Epithelial cell of esophagus (primary cell): ENCODE measurements around a stretch of chr9.

- RRBS: no CpG with 5 or more reads among the region's 13 CpGs
Observed at GRCh38 chr9:128793270-128794292, 6.5 kb downstream of the TBC1D13 start.

- RRBS: no CpG with 5 or more reads among the region's 26 CpGs
Observed at GRCh38 chr9:128892119-128893147, 10.5 kb downstream of the LRRC8A start.

DNA sequence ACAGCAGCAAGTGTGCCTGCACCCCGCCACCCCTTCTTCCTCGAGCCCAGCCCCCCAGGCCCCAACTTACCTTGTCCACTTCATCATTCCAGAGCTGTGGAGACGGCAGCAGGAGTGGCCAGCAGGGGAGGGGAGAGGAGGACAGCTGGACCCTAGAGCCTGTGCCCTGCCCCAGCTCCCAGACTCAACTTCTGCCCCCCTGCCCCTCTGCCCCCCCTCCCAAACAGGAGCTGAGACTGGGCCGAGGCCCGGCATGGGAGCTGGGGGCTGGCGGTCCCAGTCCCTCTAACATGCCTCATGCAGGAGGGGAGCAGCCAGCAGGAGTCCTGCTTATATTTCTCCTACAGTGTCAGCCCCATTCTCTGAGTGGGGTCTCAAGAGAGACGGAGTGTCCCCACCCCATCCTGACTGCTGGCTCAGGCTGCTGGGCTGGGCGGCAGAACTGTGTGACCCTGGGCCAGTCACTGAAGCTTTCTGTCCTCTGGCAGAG is 17.5 kb downstream of the SH3GLB2 start:
- RRBS: no CpG with 5 or more reads among the region's 8 CpGs

DNA sequence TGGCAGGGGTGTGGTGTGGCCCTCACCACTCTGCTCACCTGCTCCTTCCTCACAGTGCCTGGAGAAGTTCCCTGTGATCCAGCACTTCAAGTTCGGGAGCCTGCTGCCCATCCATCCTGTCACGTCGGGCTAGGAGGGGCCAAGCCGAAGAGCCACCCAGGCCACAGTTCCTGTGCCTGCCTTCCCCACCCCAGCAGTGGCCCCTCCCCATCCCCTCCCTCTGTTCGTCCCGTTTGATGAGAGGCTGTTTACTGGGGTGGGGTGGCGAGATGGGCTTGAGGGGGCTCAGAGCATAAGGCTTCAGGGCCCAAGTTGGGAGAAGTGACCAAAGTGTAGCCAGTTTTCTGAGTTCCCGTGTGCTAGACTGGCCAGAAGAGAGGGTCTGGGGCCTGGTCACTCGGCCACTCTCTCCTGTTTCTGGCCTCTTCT is 30.7 kb downstream of the IER5L start:
- RRBS: no CpG with 5 or more reads among the region's 9 CpGs

DNA sequence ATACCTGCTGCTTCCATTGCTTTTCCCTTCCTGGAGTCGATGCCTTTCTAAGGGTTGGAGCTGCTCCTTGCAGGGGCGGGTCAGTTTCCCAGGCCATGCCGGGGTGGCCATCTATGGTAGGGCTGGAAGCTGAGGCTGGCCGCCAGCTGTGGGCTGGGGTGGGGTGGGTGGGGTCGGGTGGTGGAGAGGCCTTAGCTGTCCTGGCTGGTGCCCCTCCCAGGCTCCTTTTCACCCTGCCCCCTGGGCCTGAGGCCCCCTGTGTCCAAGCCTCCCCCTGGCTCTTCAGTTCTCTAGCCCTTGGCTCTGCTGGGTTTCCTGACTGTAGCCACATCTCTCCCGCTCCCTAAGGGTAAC is 30.3 kb downstream of the IER5L start:
- RRBS: no CpG with 5 or more reads among the region's 6 CpGs

DNA sequence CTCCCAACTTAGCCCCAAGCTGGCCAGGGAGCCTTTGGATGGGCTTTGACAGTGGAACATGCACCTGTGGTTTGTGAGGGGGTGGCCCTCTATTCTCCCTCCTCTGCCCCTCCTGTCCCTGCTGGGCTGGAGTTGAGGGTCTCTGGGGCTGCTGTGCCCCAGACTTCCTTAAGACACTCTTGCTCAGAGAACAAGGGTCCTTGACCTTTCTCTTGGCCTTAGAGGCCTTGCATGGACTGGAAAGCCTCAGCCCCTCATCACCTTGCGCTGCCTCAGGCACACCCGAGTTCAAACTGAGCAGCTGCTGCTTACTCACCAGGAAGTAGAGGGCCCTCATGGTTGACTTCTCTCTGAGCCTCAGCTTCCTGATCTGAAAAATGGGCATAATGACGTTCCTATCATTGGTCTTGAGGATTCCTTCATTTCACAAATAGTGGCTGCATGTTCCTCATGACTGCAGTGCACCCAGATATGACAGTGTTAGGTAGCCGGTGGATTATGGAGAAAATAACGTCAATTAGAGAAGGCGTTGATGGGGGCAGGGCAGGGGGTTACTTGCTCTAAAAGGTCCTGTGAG is 28.7 kb downstream of the IER5L start:
- RRBS: no CpG with 5 or more reads among the region's 6 CpGs

DNA sequence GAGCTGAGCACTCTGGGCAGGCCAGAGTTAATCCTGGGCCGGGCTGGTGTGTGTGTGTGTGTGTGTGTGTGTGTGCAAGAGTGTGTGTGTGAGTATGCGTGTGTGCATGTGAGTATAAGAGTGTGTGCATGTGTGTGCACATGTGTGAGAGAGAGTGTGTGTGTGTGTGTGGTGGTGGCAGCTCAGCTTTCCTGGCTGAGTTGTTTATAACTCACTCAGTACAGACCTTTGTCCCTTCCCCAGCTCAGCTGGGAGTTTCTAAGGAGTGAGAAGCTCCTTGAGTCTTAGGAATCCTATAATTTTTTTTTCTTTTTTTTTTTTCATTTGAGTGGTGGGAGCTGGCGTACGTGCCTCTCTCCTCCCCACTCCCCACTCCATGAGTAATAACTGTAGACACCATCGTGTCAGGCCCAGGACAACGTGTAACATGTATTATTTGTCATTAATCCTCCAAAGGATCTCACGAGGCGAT is 5.9 kb upstream of the IER5L start:
- RRBS: 23% methylated on average over 1 of the region's 8 CpGs

DNA sequence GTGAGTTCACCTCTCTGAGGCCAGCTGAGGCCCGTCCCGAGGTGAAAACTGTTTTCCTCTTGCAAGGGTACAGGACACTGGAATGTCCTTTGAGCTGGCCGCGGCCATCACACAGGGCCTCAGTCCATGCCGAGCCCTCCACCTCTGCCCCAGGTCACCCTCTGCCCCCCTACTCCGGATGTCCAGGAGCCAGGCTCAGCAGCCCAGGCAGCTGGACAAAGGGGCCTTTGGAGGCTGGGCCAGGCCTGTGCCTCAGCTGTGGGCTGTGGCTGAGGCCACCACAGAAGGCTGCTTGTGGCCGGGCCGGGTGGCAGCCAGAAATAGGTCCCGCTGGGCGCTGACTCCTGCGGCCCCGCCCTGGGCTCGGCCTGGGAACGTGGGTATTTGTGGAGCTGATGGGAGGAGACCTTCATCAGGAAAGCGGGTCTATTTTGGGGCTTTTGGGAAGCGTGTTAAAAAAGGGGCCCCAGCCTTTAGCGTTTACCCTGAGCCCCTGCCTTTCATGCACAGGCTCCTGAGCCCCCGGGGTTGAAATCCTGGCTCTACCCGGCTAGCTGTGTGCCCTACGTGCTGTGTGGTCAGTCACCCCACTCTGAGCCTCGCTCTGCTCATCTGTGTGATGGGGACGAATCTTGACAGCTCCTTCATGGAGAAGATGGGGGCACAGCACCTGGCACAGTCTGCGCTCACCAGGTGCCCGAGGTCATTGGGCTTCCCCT is 75.1 kb upstream of the IER5L start:
- RRBS: no CpG with 5 or more reads among the region's 24 CpGs

DNA sequence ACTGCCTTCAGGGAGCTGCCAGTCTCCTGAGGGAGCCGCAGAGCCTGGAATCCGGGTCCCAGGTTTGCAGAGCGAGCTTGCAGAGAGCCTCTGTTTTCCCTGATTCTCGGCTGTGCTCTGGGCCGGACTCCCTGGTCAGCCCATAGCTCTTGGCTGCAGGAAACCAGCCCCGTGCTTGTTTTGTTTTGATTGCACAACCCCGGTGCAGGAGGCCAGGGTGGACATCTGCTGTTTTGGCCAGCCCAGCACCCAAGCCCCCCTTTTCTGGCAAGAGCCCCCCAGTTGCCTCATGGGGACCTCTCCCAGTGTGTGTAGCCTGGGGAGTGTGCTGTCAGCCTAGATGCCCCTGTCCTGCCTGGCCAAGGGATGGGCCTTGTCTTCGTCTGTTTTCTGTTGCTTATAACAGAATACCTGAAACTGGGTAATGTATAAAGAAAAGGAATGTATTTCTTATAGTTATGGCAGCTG is 137.6 kb upstream of the IER5L start:
- RRBS: 80% methylated on average over 6 of the region's 8 CpGs

GRCh38 chr9:129382939-129383493 is 205.0 kb upstream of the IER5L start:
- RRBS: 2% methylated on average over 12 of the region's 21 CpGs

- RRBS: no CpG with 5 or more reads among the region's 8 CpGs
Observed at GRCh38 chr9:129412460-129412910, 208.4 kb downstream of the C9orf50 start.

DNA sequence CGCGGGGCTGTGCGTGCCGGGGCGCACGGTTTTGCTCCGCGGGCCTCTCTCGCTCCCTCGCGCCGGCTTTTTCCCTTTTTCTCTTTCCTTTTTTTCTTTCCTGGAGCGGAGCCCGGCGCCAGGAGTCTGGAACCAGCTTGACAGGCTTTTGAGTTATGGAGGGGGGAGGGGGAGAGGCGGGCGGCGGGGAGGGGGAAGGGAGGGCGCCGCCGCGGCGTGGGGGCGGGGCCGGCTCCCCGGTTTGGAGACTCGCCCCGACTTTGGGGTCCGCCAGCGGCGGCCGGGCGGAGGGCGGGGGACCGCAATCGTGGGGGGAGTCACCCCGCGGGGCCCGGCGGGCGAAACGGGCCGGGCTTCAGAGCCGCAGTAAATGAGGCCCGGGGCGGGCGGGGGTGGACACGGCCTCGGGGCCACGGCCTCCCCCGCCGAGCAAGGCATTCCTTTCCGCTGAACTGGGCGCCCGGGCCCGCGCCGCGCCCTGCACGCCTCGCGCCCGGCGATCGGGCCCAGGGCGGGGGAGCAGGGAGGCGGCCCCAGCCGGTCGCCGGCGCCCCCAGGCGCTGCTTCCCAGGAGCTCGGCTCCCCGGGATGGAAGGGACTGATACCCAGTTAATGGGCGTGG is 138.3 kb downstream of the C9orf50 start:
- RRBS: 2% methylated on average over 41 of the region's 75 CpGs

DNA sequence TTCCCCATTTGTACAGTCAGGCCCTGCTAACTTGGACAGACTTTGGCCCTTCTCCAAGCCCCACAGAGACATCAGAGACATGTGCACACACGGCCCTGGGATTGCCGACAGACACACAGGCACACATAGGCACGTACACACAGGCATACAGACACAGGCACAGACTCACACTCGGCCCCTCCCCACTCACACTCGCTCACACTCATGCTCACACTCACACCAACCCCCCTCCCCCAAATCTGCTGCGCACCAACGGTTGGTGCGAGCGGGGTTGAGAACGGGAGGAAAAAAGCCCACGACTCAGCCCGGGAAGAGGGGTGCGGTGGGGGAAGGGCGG is 133.0 kb downstream of the C9orf50 start:
- RRBS: 3% methylated on average over 3 of the region's 14 CpGs

DNA sequence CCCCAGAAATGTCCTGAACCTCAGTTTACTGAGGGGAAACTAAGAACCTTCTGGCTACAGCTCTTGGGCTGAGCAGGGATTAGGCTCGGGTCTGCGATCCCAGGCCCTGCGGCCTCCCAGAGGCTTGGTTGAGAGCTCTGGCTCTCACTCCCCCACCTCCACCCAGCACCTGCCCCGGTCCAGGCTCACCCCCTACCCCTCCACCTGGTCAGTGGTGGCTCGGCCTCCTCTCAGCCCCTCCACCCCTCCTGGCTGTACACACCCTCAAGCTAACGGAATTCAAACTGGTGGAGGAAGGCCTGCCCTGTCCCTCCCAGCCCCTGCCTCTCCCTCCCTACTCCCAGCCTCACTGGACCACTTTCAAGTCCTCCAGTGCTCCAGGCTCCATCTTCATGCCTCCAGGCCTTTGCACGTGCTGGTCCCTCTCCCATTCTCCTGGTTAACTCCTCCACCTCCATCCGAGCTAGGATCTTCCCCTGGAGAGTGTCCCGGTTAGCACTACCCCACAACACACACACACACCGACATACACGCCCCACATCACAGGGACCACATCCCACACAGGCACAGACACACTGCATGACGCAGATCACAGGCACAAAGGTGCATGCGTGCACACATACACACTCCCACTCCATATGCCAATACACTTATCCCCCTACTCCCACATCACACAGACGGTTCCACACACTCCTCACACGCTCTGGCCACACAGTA is 130.9 kb downstream of the C9orf50 start:
- RRBS: no CpG with 5 or more reads among the region's 15 CpGs

GRCh38 chr9:129504806-129505832 is 115.8 kb downstream of the C9orf50 start:
- RRBS: no CpG with 5 or more reads among the region's 29 CpGs

- RRBS: no CpG with 5 or more reads among the region's 13 CpGs
Observed at GRCh38 chr9:129567808-129568326, 53.0 kb downstream of the C9orf50 start.

- RRBS: no CpG with 5 or more reads among the region's 7 CpGs
Observed at GRCh38 chr9:129586708-129587110, 34.2 kb downstream of the C9orf50 start.

DNA sequence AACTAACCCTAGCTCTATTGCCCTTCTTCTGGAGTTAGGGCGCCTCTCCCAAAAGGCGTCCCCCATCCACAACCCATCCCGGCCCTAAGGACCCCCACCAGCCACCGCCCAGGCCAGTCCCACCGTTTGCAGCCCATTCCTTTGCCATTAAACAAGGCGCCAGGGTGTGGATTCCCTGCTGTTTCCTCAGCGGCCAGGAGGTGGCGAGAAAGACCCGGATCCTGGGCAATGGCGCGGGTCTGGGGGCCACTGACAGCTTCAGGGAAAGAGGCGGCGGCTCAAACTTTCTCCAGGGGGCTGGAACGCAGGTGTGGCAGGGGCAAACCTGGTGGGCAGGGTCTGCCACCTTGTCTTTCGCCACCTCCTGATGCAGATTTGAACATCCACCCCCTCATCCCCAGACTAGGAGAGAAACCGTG is 9.8 kb downstream of the C9orf50 start:
- RRBS: no CpG with 5 or more reads among the region's 16 CpGs

- RRBS: 2% methylated on average over 28 of the region's 95 CpGs
Observed at GRCh38 chr9:129619825-129620925, 726 bp downstream of the C9orf50 start.

DNA sequence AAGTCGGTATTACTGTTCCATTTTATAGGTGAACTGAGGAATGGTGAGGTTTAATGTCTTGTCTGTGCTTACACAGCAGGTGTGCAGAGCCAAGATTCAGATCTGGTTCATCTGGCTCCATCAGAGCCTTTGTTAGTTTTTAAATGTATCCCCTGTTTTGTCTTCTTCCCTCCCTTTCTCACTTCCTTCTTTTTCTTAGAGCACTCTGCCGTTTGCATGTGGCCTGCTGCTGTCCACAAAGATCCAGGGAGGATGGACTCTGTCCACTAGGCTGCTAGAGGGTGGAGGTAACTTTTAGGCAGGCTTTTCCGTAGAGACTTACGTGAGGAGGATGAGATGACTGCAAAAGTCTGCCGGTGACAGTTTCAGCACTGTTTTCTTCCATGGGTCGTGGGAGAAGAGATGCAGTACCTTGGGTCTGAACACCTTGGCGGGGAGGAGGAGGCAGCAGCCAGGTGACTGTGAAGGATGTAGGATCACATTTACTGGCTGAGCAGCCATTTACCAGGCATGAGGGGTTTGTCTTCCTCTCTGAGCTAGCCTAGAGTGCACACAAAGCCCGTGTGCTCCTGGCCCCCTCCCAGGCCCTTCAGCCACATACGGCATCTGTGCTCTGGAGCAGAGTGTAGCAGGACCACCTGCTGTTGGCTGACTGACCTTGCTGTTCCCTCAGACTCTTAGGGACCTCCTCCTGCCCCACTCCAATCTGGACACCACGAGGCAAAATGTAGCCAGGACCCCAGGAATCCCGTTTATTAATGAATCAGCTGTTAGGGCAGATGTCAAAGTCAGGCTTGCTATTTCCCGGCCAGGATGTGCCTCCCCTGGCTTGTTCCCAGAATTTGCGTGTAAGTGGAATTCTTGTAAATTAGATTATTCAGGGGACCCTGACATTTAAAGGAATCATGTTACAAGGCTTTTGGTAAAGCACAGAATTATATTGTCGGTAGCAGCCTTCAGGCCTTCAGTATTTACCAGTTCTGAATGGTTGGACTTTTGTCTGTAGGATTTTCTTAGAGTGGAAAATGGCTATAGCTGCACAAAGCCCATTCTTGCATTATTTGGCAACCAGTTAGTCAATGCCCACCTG is 1.9 kb downstream of the NTMT1 start:
- RRBS: no CpG with 5 or more reads among the region's 14 CpGs